ENCODE results near the genes UBL4B, SLC6A17, SLC16A4 and CEPT1.

DNA sequence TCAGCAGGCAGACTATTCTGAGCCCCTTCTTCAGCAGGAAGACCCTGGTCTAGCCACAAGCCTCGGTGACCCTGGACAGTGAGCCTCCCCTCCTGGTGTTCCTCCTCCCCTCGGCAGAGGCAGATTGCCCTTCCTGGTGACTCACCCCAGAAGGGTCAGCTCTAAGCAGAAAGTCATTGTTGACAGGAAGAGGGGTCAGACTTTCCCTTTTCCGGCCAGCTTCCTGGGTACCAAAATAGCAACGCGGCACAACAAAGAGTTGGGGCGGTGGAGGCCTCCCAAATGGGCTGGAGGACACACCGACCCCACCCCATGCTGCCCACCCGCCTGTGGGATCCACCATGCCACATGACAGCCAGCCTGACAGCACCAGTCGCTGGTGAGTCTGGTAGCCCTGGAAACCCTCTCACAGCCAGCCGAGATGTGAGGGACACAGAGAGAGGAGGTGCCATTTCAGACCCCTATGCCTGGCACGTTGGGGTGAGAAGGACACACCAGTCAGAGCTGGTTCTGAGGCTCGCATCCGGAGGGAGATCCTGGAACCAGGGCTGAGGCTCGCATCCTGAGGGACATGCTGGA lies 14.7 kb upstream of the CSF1 start:
- PRO-cap, result no peak

- PRO-cap, result no peak
Measured at GRCh38 chr1:109911448-109911758, 754 bp downstream of the CSF1 start.

DNA sequence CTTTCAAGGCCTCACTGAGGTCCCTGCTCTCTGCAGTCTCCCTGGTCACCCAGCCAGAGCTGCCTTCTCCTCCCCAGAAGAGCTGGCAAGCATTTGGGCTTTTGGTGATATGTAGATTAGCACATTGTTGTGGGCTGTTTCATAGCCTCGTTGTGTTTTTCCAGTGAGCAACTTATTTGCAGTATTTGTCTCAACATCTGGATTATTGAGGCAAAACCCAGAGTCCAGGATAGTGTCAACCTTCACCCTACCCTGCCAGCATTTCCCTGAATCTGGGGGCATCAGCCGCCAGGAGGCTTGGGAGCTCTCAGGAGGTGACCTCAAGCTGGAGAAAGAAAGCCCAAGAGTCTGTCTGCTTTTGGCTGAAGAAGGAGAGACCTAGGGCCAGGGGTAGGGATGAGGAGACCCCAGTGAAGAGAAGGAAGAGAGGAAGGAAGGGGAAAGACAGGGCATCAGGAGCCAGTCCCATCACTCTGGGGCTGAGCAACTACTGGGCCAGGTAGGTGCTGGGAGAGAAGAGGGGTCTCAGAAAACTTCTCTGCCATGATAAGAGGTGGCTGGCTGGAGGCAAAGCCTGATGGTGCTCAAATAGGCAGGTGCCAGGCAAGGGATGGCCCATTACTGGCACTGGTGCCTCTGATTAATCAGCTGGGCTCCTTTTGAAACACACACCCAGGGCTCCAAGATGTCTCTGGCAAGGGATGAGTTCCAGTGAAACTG lies 2.5 kb downstream of the CSF1 start:
- PRO-cap, result no peak

DNA sequence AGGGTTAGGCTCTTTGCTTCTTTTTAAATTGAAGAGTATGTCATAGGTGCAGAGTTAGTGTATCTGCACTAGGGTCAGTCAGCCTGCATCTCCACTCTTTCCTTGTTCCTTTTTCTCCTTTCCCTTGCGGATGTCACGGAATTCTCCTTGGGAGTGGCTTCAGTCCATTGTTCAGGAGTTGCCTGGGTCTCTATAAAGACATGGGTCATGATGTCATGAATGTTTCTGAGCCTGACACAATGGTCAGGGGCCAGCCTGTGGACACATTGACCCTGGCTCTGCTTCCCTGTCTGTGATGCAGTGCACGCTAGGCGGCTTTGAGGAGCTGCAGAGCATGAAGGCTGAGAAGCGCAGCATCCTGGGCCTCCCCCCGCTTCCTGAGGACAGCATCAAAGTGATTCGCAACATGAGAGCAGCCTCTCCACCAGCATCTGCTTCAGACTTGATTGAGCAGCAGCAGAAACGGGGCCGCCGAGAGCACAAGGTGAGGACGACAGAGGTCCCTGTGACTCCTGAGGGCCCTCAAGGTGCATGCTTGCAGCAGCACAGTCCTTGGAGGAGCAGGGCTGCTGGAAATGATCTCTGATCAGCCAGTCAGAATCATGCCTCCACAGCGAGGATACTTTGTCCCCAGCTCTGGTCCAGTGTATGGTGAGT lies 8.5 kb downstream of the STRIP1 start:
- PRO-cap, result no peak

- PRO-cap, result no peak
Measured at GRCh38 chr1:110112292-110112623, at the start of gene UBL4B. Gene UBL4B (plus strand): TSS chr1:110112443.

DNA sequence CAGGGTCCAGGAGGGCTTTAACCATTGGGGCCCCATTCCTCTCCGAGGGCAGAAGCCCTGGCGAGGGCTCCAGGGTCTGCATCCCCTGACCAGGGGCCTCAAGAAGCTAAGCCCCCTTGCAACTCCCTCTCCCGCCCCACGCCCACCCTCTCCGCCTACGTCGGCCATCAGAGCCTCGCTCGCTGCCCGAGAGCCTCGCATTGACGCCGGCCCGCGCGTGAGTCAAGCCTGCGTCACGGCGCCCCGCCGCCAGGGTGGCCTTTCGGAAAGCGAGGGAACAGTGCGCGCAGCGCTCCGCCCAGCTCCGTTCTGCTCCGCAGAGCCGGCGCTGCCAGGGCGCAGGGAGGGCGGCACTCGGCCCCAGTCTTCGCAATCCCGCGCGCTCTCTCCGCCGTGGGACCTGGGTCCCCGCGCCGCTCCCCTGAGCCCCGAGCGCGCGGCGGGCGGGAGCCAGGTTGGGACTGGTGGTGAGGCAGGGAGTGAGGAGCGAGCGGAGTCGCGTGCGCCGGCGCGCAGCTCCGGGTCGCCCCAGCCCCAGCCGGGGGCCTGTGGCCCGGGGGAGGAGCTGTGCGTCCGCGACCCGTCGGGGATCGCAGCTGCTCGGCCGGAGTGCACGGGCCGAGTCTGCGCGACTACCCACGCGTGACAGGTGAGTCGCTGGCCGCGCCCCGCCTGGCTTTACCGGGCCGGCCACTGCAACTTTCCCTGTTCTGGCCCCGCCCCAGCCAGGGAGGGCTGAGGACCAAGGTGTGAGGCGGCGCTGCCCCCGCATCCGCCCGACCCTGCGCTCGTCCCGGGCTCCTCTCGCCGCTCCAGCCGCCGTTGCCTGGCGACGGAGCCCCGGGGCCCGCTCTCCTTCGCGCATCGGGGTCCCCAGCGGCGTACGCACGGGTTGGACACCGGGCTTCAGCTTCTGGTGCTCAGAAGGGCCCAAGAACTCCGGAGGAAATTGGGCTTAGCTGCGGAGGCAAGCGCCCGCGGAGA lies at the start of gene SLC6A17:
Gene SLC6A17 (plus strand): TSS at position 260 of the 984 bp plus-strand sequence.
- PRO-cap, result no peak

DNA sequence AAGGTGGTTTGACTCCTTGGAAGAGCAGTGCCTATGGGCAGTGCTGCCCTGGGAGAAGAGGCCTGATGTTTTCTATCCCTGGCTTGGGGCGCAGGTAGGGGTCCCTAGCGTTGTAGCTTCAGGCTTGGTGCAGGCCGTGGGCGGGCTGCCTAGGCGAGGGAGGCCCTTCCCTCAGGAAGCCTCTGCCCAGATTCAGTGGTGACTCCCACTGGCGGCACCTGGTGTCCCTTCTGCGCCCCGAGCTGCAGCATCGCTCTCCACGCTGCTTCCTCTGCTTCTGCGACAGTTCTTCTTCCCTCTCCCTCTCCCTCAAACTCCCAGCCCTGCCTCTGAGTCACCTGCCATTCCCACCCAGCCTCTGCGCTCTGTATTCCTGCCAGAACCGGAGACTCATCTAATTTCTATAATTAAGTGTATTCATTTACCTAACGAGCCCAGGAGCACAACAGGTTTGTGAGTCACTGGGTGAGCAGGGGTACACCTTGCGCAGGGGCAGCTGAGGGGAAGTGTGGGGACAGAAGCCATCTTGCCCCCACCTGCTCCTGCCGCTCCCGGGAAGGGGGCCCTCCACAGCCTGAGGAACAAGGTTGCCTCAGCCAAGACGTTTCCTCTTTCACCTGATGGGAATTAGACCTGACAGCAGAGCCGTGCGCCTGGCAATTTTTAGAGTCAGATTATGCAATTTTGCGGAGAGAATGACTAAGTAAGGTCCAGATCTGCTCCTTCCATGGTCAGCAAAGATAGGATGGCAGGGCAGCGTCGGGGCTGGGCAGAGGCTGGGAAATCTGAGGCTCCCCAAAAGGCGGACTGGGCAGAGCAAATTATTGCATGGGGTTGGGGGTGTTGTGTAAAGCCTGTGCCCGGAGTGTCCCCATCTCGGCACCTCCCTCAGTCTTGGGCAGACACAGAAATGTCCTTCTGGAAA lies 19.4 kb downstream of the KCNC4 start:
- PRO-cap, result no peak

- PRO-cap, result no peak
Measured at GRCh38 chr1:110390584-110391642, at the start of gene SLC16A4. Gene SLC16A4 (minus strand): TSS chr1:110391026.

DNA sequence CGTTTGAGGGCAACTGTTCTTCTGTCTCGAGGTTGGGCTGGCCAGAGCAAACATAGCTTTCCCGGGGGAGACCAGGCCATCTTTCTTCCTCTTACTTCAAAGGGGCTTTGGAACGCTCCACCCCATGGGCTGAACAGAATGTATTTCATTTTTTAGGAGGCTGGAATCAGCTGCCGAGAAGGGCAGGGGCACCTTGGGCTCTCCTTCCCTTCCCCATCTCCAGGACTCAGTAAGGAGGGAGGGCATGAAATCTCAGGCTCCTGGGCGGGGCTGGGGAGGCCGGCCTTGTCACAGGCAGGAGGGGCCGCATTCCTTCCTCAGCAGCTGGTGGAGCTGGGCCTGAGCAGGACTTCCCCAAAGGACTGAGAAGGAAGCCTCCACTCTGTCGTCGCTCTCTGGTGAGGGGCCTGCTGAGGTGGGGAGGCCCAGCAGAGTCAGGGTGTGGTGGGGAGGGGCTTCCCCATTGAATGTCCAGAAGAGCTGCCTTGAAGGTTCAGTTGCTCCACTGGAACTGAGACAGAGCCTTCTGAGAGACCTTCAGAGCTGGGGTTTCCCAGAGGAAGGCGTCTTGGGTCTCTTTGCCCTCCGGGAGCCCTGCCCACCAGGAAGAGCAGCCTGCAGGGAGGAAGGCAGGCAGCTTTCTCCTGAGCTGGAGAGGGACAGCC lies 11.0 kb downstream of the KCNA10 start:
- PRO-cap, result unidirectional peak, plus-strand start at position 320 of the sequence; unidirectional peak, plus-strand start at position 357 of the sequence

GRCh38 chr1:110555224-110555717 lies 36.3 kb upstream of the KCNA10 start:
- PRO-cap, result no peak

- PRO-cap, result bidirectional peak, plus-strand start at chr1:110631633, minus-strand start at chr1:110631469
Measured at GRCh38 chr1:110631131-110631865, 25.1 kb upstream of the KCNA2 start.

DNA sequence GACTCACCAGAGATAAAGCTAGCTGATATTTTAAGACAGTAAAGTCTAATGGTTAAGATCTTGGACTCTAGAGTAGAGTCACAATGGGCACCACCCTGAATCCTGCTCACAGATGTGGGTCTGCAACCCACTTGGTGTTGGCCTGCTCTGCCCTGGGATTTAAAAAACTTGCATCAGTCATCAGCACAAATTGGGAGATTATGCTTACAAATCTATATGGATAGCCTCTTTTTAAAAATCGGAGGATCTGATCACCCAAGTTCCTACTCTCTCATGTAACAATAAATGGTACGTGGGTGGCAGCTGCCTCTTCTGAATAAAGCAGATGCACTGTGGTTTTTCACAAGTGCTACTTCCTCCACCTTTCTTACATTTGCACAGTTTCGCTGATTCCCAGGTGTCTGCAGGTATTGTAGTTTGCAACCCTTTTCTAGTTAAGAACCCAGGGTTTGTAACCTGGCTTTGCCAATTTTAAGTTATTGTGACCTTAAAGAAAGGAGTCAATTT lies 29.9 kb upstream of the KCNA2 start:
- PRO-cap, result bidirectional peak, plus-strand start at position 380 of the sequence, minus-strand start at position 314 of the sequence

- PRO-cap, result bidirectional peak, plus-strand start at chr1:110674454, minus-strand start at chr1:110674431
Measured at GRCh38 chr1:110673679-110674627, 787 bp downstream of the KCNA3 start.

DNA sequence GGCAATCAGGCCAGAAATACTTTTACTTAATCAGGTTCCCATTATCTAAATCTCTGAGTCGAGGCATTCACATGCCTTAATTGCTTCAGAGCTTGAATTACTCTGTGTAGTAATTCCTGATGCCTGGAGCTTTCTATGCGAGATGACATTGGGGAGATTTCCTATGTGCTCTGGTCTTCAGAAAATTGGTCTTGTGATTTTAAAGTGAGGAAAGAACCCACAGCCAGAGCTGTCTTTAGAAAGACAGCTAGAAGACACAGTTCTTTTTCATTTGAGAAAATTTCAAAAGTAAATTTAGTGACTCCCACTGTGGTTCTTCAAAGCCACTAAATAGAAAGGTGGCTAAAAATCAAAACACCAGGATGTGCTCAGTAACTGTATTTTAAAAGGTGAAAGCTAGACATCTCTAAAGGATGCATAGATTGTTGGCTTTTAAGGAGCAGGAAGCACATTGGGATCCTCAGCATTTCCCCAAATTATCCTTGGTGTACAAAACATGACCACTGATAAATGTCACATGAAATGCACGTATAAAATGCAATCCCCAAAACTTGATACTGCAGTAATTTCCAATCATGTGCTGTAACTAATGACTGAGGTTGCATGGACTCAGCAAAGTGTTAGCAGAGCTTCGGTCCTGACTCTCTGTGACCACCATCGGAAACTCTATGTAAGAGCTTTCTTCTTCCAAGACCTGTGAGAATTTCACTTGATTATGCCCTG lies 634 bp downstream of the CD53 start:
- PRO-cap, result no peak

GRCh38 chr1:111139951-111140939 lies at the start of gene CEPT1:
Gene CEPT1 (plus strand): TSS chr1:111140223.
- PRO-cap, result bidirectional peak, plus-strand start at chr1:111140255, minus-strand start at chr1:111140052; unidirectional peak, minus-strand start at chr1:111140680; unidirectional peak, minus-strand start at chr1:111140718

- PRO-cap, result no peak
Measured at GRCh38 chr1:111192909-111193810, 7.3 kb downstream of the DENND2D start.

GRCh38 chr1:111202381-111203362 lies 2.2 kb upstream of the DENND2D start:
- PRO-cap, result bidirectional peak, plus-strand start at chr1:111202992, minus-strand start at chr1:111202849

- PRO-cap, result no peak
Measured at GRCh38 chr1:111435443-111435855, 7.9 kb upstream of the OVGP1 start.

DNA sequence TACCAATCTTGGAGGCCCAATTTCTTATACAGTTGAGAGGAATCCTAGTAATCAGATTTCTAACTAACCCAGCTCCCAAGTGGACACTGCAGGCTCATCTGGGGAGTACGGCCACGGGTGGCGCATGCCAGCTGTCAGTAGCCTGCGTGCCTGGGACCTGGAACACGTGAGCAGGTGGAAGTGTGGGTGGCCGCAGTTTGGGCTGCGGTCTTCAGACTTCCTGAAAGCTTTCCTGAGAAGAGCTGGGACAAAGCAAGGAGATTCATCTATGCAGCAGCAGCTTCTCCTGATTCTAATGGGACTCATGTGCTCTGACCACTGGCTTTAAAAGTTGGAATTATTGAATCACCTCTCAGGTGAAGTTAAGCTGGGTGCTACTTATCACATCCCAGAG lies 12.3 kb downstream of the ADORA3 start:
- PRO-cap, result unidirectional peak, minus-strand start at position 100 of the sequence

DNA sequence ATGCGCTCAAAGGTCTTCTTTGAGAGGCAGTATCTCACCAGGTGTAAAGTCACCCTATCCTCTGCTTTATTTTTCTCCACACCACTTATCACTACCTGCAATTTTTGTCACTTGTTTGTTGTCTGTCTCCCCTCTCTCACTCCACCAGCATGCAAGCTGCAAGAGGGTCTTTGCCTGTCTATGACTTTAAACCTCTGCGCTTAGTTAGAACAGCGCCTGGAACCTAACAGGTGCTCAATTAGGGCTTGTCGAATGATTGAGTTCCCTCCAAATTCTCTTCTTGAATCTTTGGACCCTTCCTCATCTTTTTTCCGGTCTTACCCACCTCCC lies 375 bp upstream of the RAP1A start:
- PRO-cap, result no peak